Bronchial lymph node (tissue), 1 donor: ENCODE results near the gene ZNF529.

DNA sequence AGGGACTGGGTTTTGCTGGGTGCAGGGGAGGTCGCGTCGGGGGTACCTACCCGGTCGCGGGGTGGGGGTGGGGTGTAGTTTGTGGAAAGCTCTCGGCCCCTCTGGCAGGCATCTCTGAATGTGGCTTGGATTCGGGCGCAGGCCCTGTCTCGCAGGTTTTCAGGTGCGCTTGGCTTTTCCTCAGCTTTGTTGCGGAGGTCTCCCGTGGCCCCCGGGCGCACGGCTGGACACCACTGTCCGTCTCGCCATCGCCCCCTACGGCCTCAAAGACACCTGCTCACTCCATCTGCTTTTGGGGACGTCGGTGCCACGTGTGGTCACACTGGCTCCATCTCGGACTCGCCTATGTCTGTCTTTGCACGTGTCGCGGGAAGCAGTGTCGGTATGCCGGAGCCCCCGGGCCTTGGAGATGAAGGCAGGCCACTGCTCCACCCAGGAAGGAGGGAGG is 41.9 kb downstream of the ZNF146 start:
- PRO-cap, result no peak

DNA sequence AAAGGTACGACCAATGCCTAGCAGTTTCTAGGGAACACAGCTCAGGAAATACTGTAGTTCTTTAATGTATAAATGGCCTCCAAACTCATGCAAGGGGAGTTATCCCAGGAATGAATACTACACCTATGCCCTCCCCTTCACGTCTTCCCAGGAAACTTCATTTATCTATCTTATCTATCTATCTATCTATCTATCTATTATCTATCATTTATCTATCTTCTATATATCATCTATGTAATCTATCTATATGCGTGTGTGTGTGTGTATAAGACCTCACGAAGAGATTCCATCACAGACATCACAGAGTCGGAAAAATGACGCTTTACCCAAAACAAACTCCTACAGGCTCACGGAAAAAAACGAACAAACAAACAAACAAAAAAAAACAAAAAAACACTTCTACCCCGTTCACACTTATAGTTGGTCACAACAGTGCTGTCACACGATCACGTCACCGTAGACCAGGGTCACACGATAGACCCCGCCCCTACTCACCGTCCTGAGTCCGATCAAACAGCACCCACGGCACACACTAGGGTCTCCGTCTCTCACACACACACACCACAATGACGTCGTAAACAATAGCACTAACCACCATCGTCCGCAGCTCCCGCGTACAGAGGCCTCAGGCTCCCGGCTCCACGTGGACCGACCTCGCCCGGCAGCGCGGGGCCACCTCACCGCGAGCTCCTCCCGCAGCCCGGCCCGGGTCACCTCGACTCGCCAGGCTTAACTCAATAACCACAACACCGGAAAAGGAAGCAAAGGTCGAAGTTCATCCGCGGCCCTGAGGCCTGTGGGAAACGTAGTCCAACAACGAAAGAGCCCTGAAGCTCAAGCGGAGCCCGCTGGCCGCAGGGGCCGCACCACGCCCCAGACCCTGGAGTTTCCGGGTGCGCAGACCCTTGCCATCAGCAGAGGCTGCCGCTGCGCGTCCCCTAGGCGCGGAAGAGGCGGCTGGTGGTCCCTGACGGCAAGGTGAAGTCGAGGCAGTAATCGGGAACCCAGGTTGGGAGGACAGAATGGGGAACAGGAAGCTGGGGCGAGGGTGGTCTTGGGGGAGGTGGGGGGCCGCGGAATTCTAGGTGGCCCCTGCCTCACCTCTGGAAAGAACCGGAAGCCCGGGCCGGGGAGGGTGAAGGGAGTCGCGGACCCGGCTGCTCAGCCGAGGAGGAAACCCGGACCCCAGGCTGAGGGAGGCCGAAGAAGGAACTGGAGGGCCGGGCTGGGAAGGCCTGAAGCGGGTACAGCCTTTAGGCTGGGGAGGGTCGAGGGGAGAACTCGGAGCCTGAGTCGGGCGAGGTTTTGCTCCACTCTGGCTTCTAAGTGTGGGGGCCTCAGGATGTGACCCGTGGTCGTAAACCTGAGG is at the start of gene ZNF529:
ZNF529 (minus strand) TSS at position 745 of the 1,369 bp plus-strand sequence.
- PRO-cap, result unidirectional peak, plus-strand start at position 502 of the sequence; bidirectional peak, plus-strand start at position 822 of the sequence, minus-strand start at position 707 of the sequence

- PRO-cap, result no peak
Measured at GRCh38 chr19:36771169-36771428, 1.5 kb downstream of the ZNF850 start.

DNA sequence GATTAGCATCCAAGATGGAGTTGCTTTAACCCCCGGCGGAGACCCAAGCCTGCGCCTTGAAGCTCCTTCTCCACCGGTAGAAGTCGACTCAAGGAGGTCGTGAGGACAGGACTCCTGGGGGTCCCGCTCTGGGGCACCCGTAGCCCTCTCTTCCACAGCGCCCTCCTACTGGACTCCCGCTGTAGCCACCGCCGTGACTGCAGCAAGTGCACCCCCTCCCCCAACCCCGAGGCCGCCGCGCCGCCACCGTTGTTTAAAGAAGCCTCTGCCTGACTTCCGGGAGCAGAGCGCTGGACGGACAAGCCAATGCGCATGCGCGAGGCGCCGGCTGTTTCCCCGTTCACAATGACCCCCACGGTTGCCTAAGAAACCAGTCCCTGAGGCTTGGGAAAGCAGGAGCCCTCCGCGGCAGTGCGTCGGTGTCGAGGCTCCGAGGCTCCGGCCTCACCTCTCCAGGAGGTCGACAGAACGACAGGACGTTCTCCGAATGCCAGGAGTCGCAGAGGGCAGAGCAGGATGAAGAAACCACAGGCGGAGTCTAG is 70.7 kb upstream of the ZNF420 start:
- PRO-cap, result no peak

DNA sequence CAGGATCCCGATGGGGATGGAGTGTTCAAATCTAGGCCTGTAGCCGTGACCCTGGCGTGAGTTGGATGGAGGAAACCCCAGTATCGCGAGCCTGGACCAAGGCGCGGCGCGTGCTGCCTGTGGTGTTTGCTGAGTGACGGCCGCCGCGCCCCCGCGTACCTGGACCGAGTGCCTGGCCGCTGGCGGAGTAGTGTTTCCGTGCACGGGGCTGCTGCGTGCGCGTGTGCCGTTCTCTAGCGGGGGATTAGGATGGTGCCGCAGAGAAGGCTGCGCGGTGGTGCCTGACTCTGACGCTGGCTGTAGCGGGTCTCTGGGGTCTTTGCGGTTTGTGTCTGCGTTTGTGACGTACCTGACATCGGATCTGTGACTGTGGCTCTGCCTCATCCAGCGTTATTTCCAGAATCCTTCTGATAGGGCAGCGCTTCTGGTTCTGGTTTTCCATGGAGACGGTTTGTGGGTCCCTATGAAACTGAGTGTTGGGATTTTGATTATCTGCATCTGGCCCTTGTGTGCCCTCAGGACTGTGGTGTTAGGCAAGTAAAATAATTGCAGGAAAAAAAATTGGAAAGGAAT is 782 bp upstream of the ZFP30 start:
- PRO-cap, result no peak

DNA sequence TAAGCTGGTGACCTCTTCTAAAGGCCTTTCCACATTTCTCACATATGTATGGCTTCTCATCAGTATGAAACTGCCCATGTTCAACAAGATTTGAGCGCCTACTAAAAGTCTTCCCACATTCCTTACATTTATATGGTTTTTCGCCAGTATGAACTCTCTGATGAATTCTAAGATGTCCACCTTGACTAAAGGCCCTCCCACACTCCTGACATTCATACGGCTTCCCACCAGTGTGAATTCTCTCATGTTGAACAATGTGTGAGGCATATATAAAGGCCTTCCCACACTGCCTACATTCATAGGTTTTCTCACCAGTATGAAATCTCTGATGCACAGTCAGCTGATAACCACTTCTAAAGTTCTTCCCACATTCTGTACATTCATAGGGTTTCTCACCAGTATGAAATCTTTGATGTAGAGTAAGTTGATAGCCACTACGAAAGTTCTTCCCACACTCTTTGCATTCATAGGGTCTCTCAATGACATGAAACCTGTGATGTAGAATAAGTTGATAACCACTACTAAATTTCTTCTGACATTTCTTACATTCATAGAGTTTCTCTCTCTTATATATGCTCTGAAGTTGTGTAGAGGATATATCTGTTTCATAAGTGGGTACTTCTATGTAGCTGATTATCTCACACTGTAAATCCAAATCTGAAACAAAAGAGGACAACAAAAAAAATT is 20.1 kb upstream of the ZNF607 start:
- PRO-cap, result no peak

DNA sequence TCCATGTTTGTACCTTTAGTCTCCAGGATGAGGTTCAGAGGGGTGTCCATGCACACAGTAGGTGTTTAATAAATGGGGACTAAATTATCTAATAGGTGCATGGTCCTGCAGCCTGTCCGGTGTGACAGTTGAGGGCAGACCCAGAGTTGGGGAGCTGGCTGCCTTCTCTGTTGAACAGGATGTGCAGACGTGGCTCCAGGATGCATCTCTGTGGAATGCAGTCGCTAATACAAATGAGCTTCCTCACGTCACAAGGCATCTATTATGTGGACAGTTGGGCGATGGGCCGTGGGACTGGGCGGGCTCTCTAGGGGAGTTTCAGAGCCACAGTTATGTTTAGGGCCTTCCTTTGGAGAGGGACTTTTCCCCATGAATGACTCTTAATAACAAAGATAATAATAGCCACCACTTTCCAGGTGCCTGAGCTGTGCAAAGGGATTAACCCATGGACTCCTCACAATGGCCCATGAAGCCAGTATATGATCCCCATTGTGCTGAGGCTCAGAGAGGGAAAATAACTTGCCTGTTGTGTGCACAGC is 71.1 kb downstream of the SIPA1L3 start:
- PRO-cap, result bidirectional peak, plus-strand start at position 262 of the sequence, minus-strand start at position 210 of the sequence

GRCh38 chr19:38059950-38060381 is 153.0 kb downstream of the SIPA1L3 start:
- PRO-cap, result no peak

GRCh38 chr19:38173298-38174145 is 50.5 kb downstream of the DPF1 start:
- PRO-cap, result no peak

DNA sequence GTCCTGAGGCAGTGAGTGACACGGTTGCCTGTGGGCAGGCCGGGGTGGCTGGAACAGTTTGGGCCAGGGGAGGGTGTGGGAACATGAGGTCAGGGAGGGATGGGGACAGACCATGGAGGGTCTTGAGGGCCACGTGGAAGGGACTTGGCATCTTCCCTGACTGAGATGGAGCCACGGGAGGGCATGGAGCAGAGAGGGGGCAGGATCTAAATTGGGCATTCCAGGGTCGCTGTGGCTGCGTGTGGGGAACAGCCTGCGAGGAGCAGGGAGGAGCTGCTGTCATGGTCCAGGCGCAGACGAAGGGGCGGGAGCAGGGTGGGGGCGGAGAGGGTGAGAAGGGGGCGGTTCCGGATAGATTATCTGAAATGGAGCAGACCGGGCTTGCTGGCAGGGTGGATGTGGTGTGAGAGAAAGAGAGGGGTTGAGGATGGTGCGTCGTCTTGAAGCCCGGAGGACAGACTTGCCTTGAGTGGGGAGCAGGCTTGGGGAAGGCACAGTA is 40.9 kb downstream of the DPF1 start:
- PRO-cap, result no peak

GRCh38 chr19:38251218-38252280 is 4.6 kb downstream of the PPP1R14A start:
- PRO-cap, result bidirectional peak, plus-strand start at chr19:38251957, minus-strand start at chr19:38251818

- PRO-cap, result no peak
Measured at GRCh38 chr19:38321317-38322487, 2.1 kb downstream of the KCNK6 start.

GRCh38 chr19:38327619-38328195 is 7.9 kb upstream of the CATSPERG start:
- PRO-cap, result no peak

DNA sequence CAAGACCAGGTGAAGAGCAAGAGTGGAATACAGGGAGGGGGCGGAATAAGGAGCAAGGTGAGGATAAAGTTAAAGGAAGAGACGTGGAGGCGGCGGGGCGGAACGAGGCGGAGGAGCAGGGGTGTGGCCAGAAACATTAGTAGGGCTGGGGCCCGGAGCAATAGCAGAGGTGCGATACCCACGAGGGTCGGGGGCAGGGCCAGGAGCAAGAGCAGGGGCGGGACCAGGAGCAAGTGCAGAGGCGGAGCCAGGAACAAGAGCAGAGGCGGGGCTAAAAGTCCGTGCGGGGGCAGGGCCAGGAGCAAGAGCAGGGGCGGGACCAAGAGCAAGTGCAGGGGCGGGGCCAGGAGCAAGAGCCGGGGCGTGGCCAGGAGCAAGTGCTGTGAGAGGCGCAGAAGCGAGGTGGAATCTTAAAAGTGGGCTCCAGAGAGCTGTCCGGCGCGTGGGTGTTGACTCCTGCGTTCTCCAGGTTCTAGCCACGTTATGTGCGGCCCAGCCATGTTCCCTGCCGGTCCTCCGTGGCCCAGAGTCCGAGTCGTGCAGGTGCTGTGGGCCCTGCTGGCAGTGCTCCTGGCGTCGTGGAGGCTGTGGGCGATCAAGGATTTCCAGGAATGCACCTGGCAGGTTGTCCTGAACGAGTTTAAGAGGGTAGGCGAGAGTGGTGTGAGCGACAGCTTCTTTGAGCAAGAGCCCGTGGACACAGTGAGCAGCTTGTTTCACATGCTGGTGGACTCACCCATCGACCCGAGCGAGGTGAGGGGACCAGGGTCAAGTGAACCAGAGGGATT is 1.3 kb downstream of the CATSPERG start:
- PRO-cap, result no peak

- PRO-cap, result no peak
Measured at GRCh38 chr19:38394323-38395104, 6.0 kb downstream of the SPRED3 start.

GRCh38 chr19:38453180-38453587 is 19.7 kb downstream of the RYR1 start:
- PRO-cap, result no peak

DNA sequence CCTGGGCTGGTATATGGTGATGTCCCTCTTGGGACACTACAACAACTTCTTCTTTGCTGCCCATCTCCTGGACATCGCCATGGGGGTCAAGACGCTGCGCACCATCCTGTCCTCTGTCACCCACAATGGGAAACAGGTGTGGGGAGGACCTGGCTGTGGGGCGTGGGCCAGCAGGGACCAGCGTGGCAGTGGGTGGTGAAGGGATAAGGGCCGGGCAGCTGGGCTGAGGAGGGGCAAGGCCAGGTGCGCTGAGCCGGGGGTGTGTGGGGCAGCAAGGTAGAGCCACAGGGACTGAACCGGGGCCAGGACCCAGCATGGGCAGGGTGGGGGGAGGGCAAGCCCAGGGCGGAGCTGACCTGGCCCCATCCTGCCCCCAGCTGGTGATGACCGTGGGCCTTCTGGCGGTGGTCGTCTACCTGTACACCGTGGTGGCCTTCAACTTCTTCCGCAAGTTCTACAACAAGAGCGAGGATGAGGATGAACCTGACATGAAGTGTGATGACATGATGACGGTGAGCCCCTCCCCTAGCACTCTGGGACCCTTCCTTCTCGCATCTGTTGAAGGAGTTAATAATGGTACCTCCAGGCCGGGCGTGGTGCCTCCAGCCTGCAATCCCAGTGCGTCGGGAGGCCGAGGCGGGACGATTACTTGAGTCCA is 37.6 kb downstream of the MAP4K1 start:
- PRO-cap, result no peak

GRCh38 chr19:38649422-38650149 is 2.1 kb downstream of the ACTN4 start:
- PRO-cap, result bidirectional peak, plus-strand start at chr19:38649779, minus-strand start at chr19:38649705; bidirectional peak, plus-strand start at chr19:38649985, minus-strand start at chr19:38649868

- PRO-cap, result no peak
Measured at GRCh38 chr19:38663186-38663786, 15.8 kb downstream of the ACTN4 start.

- PRO-cap, result no peak
Measured at GRCh38 chr19:38694560-38694759, 47.0 kb downstream of the ACTN4 start.